HT1080 (cell line): ENCODE measurements around the genes OR4N4, GOLGA6L1, GOLGA8S, MAGEL2 and NPAP1.

RAMPAGE:
- cytosol, long total RNA: no peak
- long total RNA: no peak
- nucleus, long total RNA: no peak
Measured at GRCh38 chr15:22094165-22094720, at the start of gene OR4N4. OR4N4 (plus strand) TSS chr15:22094522.

GRCh38 chr15:22573275-22573481, 114.5 kb downstream of the GOLGA6L22 start:
RAMPAGE:
- cytosol, long total RNA: no peak
- long total RNA: no peak
- nucleus, long total RNA: no peak

GRCh38 chr15:22787223-22787900, 918 bp downstream of the NIPA1 start:
RAMPAGE:
- cytosol, long total RNA: no peak
- long total RNA: no peak
- nucleus, long total RNA: no peak

RAMPAGE:
- cytosol, long total RNA: no peak
- long total RNA: no peak
- nucleus, long total RNA: no peak
Measured at GRCh38 chr15:22824965-22825328, 13.5 kb upstream of the NIPA2 start.

GRCh38 chr15:22839767-22840405, 1.4 kb downstream of the NIPA2 start:
RAMPAGE:
- cytosol, long total RNA: no peak
- long total RNA: no peak
- nucleus, long total RNA: no peak

DNA sequence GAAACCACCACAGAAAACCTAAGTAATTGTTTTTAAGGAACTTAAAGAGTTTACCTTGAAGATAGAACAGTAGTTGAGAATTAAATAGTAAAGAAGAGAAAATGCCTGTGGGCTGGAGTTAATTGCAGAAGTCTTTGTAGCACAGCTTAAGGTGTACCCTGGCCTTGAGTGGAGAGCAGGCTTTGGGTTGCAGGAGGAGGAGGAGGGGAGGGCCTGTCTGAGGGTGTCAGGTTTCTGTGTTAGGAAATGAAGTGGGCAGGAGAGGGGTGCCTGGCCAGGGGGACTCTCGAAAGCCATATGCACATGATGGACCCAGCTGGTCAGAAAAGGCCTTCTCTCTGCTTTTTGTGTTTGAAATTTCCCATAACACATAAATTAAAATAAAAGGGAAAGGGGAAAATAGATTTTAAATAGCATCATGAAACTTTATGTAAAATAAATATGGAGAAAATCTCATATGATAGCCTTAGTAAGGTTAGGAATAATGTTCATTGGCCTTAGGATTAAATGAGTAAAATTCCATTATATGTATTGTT, 7.1 kb downstream of the NIPA2 start:
RAMPAGE:
- cytosol, long total RNA: no peak
- long total RNA: no peak
- nucleus, long total RNA: no peak

DNA sequence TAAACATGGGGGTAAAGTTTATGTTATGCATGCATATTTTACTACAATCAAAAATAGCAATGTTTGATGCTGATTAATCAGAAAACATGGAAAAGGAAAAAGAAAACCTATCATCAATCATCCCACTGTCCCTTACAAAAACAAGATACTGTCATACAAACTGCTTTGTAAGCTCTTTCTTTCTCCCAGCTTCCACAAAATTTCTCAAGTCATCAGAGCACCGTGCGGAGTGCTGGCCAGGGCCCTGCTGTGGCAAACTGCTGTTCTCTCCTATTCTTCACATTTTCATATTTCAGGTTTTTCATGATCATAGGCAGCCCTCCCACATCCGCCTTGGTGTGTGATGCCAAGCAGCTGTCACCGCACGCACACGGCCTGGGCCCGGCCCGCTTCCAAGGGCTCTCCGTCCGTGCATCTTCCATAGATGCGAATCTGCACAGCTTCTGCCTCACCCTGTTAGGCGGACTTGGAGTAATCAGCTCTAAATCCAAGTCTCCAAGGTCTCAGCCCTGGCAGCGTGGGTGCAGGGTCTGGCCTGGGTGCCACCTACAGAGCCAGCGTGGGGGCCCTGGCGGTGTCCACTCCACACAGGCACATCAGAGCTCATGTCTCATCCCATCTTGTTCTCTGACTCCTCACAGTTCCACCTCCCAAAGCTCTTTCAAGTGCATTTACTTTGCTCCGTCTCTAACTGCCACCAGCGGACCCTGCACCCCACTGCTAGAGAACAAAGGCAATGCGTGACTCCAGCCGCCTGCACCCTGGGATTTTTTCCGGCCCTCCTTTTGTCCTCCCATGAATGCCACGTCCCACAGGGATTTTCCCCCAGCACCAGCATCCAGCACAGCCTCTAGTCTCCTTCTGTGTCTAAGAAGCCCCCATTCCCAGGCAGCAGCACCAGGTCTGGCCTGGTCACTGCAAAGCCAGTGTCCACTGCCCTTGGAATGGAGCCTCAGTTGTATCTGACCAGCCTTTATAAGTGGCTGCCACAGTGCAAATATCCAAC, 27.2 kb downstream of the CYFIP1 start:
RAMPAGE:
- cytosol, long total RNA: no peak
- long total RNA: no peak
- nucleus, long total RNA: no peak

DNA sequence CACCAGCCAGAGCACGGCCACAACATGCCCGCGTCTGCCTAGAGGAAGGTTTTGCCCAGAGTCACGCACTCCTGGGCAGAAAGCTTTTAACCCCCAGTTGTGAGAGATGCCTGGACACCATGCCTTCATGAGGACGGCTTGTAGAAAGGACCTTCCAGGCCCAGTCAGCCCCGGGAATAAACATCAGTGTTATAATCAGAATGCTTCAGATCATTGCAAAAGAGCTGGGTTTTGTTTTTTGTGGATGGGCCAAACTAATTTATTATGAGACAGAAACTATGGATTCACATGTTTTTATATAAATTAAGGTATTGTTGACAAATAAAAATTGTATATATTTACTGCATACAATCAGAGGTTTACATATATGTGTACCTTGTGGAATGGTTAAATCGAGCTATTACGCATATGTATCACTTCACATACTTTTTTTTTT, 16.4 kb downstream of the CYFIP1 start:
RAMPAGE:
- cytosol, long total RNA: no peak
- long total RNA: no peak
- nucleus, long total RNA: no peak

DNA sequence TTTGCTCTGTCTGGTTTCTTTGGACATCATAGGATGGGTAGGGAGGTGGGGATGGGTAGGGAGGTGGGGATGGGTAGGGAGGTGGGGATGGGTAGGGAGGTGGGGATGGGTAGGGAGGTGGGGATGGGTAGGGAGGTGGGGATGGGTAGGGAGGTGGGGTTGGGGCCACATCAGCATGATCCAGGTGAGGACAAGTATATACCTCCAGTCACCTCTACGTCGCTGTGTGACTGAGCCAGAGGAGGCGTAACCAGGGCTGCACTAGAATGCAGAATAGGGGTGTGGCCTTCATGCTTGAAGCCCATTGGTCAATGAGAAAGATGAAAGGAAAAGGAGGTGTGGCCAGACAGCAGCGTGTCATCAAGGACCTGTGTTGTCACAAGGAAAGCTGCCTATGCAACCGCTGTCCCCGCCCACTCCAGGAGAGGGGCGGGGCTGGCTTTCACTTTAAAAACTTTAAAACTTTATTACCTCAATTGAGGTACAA, at the start of gene GOLGA6L1:
Gene GOLGA6L1 (minus strand): TSS at position 268 of the 487 bp plus-strand sequence.
RAMPAGE:
- cytosol, long total RNA: no peak
- long total RNA: no peak
- nucleus, long total RNA: no peak

DNA sequence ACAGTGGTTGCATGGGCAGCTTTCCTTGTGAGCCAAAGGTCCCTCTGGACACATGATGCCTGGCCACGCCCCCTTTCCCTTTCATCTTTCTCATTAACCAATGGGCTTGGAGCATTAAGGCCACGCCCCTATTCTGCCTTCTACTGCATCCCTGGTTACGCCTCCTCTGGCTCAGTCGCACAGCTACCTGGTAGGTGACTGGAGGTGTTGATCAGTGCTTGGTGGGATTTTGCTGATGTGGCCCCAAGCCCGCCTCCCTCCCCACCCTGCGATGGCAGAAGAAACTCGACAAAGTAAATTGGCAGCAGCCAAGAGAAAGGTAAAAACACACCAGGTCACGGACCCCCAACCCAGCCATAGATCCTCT, at the start of gene GOLGA8S:
Gene GOLGA8S (plus strand): TSS at position 174 of the 367 bp plus-strand sequence.
RAMPAGE:
- cytosol, long total RNA: no peak
- long total RNA: no peak
- nucleus, long total RNA: no peak

DNA sequence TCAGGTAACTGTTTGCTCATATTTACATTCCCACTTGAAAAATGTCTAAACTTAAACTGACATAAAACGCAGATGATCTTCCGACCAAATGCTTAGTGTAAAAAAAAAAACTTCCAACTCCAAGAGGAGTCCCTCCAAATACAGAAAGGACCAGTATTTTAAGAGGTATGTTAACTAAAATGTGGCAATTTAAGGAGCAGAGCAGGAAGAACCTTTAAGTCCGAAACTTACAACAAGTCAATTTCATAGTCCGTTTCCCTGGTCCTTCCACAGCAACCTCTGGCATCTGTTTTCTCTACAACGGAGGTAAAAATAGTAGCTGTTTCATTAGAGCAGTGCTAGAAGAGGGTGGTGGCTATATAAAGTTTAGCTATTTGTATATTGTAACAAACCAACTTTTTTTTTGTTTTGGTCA, 17.2 kb downstream of the GOLGA8S start:
RAMPAGE:
- cytosol, long total RNA: no peak
- long total RNA: no peak
- nucleus, long total RNA: no peak

GRCh38 chr15:23512730-23513208, 52.7 kb upstream of the MKRN3 start:
RAMPAGE:
- cytosol, long total RNA: no peak
- long total RNA: no peak
- nucleus, long total RNA: no peak

DNA sequence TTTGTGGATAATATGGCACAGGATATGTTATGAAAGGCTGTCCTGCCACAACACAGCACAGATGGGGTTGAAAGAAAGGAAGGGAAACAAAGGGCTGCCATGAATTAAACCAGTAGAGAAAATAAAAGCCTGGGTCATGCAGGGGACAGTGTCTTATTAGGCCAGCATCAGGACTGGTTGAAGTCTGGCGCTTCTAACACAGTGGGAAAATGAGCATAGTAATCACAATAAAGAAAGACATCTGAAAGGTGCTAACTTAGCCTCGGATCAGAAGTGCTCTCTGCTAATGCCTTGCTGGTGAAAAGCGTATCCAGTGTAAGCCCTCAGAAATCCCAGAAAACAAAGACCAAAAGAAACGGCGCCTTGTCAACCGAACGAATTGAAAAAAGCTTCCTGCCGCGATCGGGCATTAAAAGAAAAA, 636 bp upstream of the MKRN3 start:
RAMPAGE:
- cytosol, long total RNA: no peak
- long total RNA: no peak
- nucleus, long total RNA: no peak

RAMPAGE:
- cytosol, long total RNA: no peak
- long total RNA: no peak
- nucleus, long total RNA: no peak
Measured at GRCh38 chr15:23647436-23648468, at the start of gene MAGEL2. MAGEL2 (minus strand) TSS chr15:23647867.

DNA sequence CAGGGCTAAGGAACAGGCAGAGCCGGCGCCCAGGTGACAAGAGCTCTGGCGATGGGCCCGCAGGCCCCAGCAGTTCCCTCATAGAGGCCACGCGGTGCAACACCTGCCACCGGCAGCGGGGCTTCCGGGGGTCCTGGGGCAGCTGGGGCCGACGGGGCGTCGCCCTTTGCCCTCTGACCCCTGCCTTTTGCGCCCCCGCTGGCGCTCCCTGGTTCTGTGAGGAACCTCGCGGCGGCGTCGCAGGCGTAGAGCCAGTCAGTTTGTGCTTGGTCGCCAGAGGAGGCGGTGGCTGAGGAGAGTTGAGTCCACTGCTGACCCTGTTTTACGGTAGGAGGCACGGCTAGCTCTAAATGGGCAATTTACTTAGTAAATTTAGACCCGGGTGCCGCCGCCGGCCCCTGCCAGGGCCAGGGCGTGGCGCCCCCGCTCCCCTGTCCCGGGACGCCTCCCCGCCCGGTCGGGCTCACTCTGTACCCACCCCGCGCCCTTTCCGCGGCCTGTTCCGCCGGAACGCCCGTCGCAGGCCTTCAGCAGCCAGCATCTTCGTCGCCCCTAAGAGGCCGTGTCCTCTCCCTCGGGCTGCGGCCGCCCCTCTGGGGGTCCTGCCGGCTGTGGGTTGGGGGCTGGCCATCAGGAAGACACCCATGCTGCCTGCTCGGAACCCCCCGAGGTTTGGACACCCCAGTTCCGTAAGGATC, at the start of gene NPAP1:
Gene NPAP1 (plus strand): TSS at position 258 of the 698 bp plus-strand sequence.
RAMPAGE:
- cytosol, long total RNA: no peak
- long total RNA: no peak
- nucleus, long total RNA: no peak

DNA sequence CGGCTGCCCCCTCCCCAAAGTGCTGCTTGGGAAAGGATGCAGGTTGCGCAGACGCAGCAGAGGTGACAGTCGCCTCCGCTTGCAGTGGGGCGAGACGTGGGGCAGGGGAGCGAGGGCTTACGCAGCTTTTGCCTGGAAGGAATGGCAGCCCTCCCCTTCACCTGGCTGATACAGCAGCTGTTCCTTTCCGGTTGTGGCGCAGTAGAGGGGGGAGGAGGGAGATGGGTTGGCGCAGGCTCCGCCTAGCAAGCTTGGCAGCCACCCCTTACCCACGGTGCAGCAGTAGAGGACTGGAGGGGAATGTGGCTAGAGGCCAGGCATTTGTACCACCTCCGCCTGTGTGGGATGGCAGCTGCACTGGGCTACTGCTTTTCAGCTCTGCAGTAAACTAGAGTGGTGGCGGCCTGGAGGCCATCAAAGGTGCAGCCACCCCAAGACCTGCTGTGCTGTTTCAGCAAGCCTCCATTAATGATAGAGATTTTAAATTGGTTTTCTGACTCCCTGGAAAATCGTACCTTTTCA, 1.8 kb downstream of the SNRPN start:
RAMPAGE:
- cytosol, long total RNA: no peak
- long total RNA: no peak
- nucleus, long total RNA: no peak

DNA sequence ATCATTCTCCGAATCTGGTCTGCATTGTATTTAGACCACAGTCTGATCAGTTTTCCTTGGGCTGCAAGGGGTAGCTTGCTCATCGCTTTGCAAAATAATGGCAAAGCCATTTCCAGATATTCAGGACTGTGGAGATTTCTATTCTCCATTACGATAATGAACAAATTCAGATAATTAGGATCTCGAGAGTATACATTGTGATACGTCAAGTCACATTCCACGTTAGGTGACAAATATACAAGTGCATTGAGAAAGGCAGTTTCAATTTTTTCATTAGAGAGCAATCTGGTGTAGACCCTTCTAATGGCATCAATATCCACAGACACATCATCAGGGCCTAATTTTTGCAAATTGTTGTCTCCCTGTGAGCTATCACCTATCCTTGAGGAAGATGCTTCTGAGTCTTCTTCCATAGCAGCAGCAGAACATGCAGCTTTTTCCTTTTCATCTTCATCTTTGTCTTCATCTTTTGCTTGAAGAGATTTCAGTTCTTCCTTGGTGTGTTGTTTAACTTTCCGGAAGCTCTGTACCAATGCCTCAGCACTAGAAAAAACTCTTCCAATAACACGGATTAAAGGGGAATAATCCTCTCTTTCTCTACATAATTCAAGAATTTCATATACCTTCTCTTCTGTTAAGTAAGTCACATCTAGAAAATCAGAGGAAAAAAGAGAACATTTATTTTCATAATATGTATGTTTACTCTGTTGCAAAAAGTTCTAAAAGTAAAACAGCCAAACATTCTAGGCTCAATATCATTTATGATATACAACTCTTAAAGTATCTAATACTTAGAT, 67.5 kb downstream of the UBE3A start:
RAMPAGE:
- cytosol, long total RNA: no peak
- long total RNA: no peak
- nucleus, long total RNA: no peak

GRCh38 chr15:25670948-25671738, 192.0 kb downstream of the ATP10A start:
RAMPAGE:
- cytosol, long total RNA: no peak
- long total RNA: no peak
- nucleus, long total RNA: no peak

DNA sequence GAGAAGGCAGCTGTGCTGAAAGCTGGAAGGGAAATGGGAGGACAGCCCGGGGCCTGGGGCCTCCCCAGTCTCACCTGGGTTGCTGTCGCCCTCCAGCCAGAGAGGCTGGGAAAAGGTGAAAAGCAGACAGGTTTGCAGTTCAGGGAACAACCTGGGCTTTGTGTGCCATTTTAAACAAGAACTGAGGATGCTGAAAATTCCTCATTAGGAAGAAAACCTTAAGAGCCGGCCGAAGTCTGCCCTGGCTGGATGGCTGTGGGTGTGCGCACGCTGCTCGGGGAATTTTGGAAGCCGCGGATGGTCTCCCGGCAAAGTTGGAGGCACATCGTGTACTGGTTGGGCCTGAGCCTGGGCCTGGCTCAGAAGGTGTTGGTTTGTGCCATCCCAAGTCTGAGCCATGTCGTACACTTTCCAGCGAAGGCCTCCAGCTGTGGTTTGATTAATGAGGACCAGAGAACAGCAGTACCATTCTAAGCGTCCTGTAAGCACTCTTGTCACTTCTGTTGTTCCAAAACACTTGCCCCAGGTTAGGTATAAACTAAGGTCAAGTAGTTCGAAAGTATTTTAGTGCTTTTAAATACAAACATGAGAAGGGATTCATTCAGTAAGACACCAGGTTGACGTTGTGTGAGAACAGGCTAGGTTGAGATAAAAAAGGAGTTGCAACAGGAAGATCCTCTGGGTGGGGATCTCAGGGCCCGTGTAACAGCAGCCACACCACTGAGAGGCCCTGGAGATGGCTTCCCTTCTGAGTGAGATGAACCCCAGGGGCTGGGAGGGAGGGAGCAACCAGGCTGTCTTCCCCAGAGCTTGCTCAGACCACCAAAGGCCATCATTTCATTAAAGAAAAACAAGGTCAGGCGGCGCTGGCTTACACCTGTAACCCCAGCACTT, 188.1 kb downstream of the ATP10A start:
RAMPAGE:
- cytosol, long total RNA: no peak
- long total RNA: no peak
- nucleus, long total RNA: no peak

GRCh38 chr15:25938815-25939468, 75.8 kb upstream of the ATP10A start:
RAMPAGE:
- cytosol, long total RNA: no peak
- long total RNA: no peak
- nucleus, long total RNA: no peak